ENCODE measurements around a stretch of chr12.

DNA sequence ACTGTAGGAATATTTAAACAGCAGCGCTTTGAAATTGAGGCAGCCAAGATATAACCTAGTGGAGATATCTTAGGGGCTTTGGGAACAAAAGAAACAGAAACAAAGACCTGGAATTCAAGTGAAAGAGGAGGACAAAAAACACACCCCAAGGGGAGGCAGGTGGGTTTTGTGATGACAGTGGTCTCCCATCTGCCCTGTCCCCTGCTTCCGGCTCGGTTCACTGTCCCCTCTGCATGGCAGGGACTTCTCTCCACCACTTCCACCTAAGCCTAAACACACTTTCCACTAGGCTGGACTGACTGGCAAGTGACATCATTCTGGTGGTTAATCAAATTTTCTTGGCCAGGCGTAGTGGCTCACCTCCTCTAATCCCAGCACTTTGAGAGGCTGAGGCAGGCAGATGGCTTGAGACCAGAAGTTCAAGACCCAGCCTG, 11.8 kb downstream of the PLEKHG6 start:
- RRBS: no CpG with 5 or more reads among the region's 4 CpGs

DNA sequence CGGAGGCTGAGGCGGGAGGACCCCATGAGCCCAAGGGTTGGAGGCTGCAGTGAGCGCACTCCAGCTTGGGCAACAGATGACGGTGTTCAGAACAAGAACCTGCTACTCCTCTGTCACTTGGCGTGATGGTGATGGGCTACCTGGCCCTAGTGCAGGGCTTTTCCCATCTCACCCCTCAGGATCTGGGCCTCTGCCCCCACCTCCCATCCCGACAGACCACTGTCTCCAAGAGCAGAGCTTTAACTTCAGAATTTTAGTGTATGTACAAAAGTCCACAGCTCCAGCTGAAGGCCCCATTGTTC, 13.4 kb downstream of the TNFRSF1A start:
- RRBS: no CpG with 5 or more reads among the region's 6 CpGs

DNA sequence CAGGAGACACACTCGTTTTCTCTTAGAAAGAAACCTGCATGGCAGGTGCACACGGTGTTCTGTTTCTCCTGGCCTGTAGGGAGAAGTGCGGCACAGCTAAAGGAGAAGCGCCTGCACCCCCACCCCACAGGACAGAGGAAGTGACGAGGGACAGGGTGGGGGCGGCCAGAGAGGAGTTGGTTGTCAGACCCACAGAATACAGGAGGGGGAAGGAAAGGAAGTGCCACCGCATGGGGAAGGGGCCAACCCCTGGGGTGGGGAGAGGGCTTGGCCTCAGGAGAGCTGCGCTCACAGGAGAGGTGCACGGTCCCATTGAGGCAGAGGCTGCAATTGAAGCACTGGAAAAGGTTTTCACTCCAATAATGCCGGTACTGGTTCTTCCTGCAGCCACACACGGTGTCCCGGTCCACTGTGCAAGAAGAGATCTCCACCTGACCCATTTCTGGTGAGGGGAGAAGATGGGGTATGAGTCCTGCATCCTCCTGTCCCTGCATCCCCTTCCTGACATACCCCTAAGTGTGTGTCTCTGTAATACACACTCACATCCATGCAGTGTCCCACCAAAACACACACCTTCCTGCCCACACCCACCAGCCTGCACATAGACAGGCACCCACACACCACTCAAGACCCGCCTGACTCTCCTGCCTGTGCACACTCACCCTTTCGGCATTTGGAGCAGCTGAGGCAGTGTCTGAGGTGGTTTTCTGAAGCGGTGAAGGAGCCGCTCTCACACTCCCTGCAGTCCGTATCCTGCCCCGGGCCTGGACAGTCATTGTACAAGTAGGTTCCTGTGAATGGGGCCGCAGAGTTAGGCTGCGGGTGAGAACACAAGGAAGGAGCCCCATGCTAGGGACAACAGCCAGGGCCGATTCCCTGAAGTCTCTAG, 8.6 kb downstream of the TNFRSF1A start:
- RRBS: 100% methylated on average over 2 of the region's 21 CpGs

GRCh38 chr12:6334944-6336078, 6.6 kb downstream of the TNFRSF1A start:
- RRBS: no CpG with 5 or more reads among the region's 23 CpGs

GRCh38 chr12:6338915-6339726, 2.8 kb downstream of the TNFRSF1A start:
- RRBS: no CpG with 5 or more reads among the region's 8 CpGs

DNA sequence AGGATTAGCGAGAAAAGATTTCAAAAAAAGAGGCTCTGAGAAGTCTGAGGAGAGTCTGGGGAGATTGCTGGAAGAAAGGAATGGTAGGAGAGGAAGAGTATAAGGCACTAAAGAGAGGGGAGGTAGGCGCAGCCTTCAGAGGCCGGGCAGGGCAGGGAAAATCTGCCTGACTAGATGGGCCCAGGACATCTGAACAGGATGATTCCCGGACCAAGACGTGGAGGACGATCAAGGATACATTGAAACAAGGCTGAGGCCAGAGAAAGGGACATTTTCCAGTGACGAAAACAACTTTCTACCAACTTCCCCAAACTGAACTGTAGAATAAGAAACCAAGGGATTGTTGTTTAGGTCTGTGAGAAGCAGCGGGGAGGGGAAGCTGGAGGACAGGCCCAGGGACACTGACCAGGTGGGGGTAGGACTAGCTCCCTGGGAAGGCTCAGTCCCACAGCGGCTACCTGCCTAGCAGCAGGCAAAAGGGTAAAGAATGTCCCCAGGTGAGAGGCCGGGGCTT, 1.2 kb downstream of the TNFRSF1A start:
- RRBS: 59% methylated on average over 2 of the region's 10 CpGs

DNA sequence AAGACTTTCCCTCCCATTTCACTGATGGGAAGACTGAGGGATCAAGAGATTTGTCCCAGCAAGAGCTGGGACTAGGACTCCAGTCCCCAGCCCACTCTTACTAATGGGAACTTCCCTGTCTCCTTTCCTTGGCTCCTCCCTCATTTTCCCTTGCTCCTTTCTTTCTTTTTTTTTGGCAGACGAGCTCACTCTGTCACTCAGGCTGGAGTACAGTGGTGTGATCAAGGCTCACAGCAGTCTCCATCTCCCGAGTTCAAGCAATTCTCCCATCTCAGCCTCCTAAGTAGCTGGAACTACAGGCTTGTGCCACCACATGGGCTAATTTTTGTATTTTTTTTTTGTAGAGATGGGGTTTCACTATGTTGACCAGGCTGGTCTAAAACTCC, 12.8 kb downstream of the SCNN1A start:
- RRBS: no CpG with 5 or more reads among the region's 2 CpGs

- RRBS: no CpG with 5 or more reads among the region's 3 CpGs
Measured at GRCh38 chr12:6368600-6368966, 6.8 kb downstream of the SCNN1A start.

DNA sequence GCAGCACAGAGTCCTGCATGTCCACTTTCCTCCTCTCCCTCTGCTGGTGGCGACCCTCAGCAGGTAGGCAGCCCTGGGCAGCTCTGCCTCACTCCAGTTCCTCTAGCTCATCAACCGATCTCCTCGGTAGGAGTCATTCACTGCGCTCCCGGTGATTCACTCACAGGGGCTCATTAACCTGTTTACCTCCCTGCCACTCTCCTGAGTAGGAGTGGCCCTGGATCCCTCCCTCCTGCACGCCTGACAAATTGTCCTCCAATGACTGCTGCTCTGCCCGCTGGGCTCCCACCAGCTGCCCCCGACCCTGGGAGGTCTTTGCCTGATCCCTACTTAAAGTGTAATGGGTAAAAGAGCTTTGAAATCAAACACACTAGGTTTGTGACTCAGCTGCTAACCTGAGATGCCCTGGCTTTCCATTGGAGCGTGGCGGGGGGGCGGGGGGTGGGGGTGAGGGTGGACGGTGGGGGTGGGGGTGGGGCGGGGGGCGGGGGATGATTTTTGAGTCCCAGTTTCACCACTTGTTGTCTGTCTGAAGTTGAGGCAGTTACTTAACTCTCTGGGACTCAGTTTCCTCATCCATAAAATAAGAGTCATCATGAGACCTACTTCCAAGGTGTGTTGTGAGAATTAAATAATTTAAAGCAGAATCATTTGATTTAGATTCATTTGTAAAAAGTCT, 4.1 kb downstream of the SCNN1A start:
- RRBS: no CpG with 5 or more reads among the region's 14 CpGs

DNA sequence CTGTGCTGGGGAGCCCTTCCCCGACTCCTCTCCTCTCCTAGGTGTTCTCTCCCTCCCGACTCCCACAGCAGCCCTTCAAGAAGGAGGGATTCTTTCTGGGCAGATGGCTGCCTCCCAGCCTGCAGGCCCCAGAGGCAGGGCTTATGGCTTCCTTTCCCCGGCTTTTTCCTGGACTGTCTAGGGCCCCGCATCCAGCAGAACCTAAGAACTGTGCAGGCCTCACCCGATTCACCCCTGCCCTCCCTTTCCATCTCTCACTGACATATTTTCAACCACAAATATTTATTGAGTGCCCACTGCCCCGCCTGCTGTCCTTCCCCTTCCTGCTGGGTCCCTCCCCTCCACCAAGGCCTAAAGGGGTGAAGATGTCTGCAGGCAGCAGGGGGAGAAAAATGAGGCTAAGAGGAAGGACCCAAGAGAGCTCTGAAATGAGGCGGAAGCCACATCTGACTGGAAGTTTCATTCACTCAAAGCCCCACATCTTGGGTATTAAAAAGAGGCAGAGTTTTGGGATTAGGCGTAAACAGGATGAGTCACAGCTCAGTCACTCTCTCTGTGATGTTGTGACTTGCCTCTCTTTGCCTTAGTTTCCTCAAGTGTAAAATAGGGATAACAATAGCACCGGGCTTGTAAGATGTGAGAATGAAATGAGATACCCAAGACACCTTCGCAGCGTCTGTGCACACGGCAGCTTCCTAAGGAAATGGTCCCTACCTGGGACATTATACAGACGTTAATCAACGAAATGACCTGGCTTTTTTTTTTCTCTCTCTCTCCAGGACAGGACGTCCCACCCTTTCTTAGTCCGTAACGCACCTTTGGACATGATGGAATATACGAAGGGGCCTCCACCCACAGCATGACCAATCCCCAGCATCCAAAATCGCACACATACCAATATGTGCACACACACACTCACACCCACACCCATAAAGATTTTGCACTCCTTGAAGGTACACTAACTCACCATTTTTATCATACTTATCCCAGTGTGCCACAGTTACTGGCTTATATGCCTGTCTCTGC, 2.7 kb downstream of the SCNN1A start:
- RRBS: no CpG with 5 or more reads among the region's 19 CpGs

DNA sequence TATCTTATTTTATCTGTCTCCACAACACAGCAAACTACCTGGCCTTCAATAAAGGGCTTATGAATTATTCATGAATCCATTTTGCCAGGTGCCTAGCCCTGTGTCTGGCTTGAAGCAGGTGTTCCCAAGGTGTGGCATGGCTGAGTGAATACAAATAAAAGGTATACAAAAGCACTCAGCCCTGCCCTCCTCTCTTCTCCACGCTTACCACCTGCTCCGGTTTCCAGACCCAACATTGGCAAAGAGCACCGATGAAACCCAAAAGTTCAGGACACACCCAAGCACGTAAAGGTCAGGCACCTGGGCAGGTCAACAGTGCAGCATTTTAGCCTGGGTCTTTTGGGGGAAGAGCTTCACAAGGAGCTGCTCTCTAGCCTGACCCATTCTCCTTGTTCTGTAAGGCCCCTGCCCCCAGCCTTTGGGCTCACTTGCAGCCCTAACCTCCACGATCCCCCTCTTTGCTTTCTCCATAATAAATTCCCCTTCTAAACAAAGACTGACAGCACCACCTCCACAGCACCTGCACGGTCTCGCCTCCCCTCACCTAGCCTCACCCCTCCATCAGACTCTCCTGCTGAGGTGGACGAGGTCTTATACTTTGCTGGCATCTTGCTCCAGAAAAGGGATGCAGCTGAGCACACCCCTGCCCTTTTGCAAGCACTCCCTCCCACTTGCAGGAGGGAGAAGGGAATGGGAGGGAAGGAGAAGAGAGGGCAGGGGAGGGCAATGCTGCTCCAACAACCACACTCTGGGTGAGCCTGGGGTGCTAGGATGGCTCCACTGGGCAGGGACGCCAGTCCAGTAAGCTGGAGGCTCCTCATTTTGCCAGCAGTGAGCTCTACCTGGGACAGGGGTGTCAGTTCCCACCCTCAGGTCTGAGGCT, 1.7 kb downstream of the SCNN1A start:
- RRBS: no CpG with 5 or more reads among the region's 9 CpGs

- RRBS: no CpG with 5 or more reads among the region's 20 CpGs
Measured at GRCh38 chr12:6376006-6376946, 913 bp upstream of the SCNN1A start.

DNA sequence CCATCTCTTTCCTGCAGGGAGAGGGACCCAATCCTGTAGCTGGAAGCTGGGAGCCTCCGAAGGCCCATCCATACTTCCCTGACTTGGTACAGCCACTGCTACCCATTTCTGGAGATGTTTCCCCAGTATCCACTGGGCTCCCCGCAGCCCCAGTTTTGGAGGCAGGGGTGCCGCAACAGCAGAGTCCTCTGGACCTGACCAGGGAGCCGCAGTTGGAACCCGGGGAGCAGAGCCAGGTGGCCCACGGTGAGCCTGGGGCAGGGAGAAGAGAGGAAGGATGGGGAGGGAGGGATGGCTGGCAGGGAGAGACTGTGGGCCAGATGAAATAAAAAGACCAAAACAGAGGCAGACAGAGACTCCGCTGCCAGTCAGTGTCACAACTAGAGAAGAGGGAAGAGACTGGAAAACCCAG, 6.1 kb downstream of the LTBR start:
- RRBS: no CpG with 5 or more reads among the region's 7 CpGs

GRCh38 chr12:6434009-6434563, 10.7 kb upstream of the CD27 start:
- RRBS: no CpG with 5 or more reads among the region's 7 CpGs

DNA sequence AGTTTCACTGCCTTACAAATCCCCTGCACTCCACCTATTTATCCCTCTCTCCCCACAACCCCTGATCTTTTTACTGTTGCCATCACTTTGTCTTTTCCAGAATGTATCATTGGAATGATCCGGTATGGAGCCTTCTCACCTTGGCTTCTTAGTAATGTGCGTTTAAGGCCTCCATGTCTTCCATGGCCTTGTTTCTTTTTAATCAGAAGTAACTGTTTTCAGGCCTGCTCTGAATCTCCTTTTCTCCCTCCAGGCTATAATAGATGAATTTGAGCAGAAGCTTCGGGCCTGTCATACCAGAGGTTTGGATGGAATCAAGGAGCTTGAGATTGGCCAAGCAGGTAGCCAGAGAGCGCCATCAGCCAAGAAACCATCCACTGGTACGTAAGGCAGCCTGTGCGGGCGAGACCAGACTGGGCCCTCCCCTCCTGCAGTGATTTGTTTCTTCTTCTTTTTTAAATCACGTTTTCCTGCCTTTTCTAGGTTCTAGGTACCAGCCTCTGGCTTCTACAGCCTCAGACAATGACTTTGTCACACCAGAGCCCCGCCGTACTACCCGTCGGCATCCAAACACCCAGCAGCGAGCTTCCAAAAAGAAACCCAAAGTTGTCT, 3.8 kb upstream of the GAPDH start:
- RRBS: no CpG with 5 or more reads among the region's 13 CpGs

- RRBS: no CpG with 5 or more reads among the region's 20 CpGs
Measured at GRCh38 chr12:6537444-6538470, 3.4 kb downstream of the GAPDH start.

GRCh38 chr12:6569191-6569735, 1.2 kb upstream of the NOP2 start:
- RRBS: 95% methylated on average over 2 of the region's 15 CpGs

- RRBS: no CpG with 5 or more reads among the region's 12 CpGs
Measured at GRCh38 chr12:6591923-6592785, 15.0 kb downstream of the CHD4 start.

- RRBS: no CpG with 5 or more reads among the region's 11 CpGs
Measured at GRCh38 chr12:6604094-6605077, 2.8 kb downstream of the CHD4 start.

DNA sequence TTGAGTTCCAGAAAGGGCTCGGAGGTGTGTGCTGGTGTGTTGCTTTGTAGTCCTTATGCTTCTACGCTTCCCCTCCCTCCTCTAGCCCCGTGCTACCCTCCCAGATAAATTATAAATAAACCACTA, 4.7 kb upstream of the CHD4 start:
- RRBS: no CpG with 5 or more reads among the region's 3 CpGs

All from HCT116 (cell line).